Left common carotid artery plus branches (tissue), 1 donor: ENCODE measurements around a stretch of chr3.

DNA sequence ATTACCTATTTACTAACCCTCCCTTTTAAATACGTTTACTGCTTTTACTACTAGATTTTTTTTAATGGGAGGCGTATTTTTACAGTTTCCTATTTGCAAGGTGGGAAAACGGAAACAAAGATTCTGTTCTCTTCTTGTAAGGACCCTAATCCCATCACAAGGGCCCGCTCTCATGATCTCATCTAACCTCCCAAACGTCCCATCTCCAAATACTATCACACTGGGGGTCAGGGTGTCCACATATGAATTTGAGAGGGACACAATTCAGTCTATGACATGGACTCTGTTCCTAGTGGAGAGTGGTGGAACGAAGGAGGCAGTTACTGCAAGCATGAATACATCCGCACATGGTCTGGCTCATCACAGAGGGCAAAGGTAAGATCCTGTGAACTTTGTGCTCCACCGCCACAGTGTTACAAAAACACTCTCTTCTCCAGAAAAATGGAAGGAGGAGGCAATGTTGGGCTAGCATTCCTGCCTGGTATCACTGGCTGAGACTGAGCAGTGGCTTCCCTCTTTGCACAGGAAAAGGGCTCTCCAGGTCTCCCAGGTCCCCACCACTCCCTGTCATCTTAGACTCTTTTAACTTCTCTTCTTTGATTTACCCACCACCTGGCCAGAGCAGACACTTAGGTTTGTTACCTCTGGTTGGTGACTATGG, 1.6 kb upstream of the EEFSEC start:
- PRO-cap = no peak

GRCh38 chr3:128308528-128309381, 155.5 kb downstream of the EEFSEC start:
- PRO-cap = no peak

DNA sequence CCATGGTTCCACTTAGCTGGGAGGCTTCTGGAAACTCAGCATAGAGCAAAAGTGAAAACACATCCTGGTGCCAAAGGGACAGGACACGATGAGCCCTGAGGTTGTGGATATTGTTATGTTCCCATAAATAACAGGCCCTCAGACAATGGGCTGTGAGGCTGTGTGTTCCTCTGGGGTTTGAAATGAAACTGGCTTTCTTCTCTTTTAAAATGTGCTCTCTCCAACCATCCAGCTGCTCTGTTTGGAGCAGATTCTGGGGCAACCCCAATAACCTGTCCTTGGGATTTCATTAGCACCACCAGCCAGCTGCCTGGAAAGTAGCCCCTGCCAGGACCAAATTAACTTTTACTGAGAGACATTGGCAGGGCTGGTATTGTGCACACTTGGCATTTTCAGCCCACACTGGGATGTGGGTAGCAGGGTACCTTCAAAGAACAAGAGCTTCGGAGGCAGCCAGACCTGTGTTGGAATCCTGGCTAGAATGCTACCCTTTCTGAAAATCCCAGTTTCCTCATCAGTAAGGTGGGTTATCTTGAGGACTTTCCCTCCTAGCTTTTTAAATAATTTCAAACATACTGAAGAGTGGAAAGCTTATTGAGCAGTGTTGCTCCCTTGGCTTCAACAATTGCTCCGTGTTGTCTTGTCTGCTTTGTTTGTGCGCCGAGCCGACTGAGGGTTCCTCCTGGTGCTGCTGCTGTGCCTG, 97.4 kb downstream of the DNAJB8 start:
- PRO-cap = no peak

GRCh38 chr3:128415163-128415680, 51.5 kb downstream of the DNAJB8 start:
- PRO-cap = no peak

GRCh38 chr3:128432168-128433020, 34.3 kb downstream of the DNAJB8 start:
- PRO-cap = no peak

- PRO-cap = no peak
Measured at GRCh38 chr3:128481377-128482673, 11.2 kb downstream of the GATA2 start.

GRCh38 chr3:128495320-128496550, 2.7 kb upstream of the GATA2 start:
- PRO-cap = no peak

- PRO-cap = no peak
Measured at GRCh38 chr3:128653518-128654493, 3.2 kb upstream of the RPN1 start.

DNA sequence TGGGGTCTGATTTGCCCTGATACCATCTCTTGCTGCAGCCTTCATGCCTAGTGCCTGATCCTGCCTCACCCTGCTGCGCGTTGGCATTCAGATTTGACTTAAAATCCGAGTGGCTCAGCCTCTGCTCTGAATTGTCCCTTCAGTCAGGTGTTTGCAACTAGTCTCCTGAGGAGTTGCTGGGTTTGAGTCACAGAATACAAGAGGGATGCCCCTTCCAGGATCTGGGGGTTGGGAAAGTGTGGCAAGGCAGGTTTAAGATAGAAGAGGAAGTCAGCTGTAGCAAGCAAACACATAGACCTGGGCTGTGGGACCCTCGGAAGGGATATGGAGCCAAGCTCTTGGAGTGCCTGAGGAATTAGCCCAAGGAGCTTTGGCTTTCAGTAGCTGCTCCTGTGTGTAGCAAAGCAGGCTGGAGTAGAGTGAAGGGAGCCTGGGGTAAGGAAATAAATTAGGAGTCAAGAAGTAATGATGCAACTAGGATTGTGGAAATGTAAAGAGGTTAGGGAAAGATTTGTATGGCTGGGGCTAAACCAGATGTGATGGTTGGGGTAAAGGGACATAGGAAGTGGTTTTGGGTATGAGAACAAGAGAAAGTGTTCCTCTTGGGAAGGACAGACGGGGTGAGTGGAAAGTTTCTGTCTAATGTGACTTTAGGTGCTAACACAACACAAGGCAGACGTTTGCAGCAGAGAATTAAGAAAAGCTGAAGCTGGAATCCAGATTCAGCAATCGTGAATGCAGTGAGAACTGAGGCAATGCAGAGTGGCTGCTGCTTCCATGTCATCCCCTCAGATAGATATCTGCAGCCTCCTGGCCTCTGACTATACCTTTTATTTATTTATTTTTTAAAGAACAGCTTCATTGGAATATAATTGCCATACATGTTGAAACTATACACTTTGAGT, 41.3 kb downstream of the RAB7A start:
- PRO-cap = no peak

- PRO-cap = no peak
Measured at GRCh38 chr3:128814526-128815592, 64.6 kb upstream of the ACAD9 start.

GRCh38 chr3:128878441-128879318, 740 bp upstream of the ACAD9 start:
- PRO-cap = bidirectional peak, plus-strand start at chr3:128878990, minus-strand start at chr3:128878935

DNA sequence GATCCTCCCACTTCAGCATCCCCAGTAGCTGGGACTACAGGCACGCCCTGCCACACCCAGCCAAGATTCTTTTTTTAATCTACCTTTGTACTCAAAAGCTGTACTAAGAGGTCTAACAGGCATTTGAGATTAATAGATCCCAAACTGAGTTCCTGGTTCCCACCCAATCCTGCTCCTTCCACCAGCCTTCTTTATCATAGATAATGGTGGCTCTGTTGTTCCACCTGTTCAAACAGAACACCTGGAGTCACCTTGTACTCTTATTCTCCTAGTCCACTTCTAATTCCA, 2.6 kb downstream of the ACAD9 start:
- PRO-cap = no peak

- PRO-cap = no peak
Measured at GRCh38 chr3:128884389-128884877, 5.0 kb downstream of the ACAD9 start.

GRCh38 chr3:128898902-128899479, 19.6 kb downstream of the ACAD9 start:
- PRO-cap = no peak

GRCh38 chr3:129402127-129402812, 26.2 kb downstream of the EFCAB12 start:
- PRO-cap = no peak

DNA sequence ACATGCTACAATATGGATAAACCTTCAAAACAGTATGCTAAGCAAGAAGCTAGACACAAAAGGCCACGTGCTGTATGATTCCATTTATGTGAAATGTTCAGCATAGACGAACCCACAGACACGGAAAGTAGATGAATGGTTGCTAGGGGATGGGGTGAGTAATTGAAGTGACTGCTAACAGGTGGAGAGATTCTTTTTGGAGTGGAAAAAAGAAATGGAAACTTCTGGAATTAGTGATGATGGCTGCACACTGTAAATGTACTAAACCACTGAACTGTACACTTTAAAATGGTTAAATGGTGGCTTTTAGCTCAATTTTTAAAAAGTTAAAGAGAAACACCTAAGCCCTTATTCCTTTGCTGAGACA, 685 bp upstream of the EFCAB12 start:
- PRO-cap = no peak

DNA sequence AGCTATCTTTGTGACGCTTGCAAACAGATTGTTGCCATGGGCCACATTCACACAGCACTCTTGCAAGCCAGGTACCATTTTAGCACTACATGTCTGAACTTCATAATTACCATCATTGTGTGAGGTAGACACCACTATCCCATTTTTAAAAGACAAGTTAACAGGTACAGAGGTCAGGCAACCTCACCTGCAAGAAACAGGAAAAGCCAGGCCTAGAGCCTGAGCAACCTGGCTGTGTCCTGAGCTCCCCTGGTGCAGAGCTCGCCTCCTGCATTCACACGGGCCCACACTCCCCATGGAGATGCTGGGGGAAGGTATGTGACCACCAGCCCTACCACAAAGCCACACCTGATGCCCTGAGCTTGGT, 1.1 kb upstream of the EFCAB12 start:
- PRO-cap = no peak

DNA sequence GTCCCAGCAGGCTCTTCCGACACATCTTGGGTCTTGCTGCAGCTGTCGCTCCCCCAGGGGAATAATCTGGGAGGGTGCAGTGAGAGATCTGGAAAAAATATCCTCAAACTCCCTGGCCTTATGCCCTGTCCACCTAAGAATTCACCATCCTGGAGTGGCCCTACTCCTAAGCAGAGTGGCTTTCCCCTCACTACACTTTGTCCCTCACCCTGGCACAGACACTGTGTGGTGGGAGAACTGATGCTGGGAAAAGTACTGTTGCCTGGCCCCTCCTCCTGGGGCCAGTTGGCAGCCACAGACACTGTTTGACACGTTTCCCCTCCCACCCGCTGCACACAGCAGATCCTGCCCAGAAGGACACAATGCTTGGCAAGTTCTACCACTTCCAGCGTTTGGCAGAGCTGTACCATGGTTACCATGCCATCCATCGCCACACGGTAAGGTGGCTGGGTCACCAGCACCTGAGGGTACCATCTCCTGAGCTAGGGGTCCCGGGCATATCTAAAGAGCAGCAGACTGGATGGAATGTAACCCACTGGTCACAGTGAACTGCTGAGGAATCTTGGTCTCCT, 21.0 kb upstream of the RHO start:
- PRO-cap = no peak

- PRO-cap = no peak
Measured at GRCh38 chr3:129558143-129559172, 15.5 kb downstream of the H1-8 start.

GRCh38 chr3:129570728-129571433, 27.9 kb downstream of the H1-8 start:
- PRO-cap = no peak